M059J (cell line): Measurements from ENCODE around the genes PLEKHJ1 and ZNF77.

DNA sequence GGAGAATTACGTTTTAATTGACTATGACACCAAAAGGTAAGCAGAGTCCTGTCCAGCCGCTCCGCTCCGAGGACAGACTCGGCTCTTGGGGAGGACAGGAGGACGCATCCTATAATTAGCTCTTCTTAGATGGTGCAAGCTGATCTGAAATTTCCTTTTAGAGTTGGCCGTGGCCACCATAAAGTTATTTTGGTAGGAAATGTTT, 22.1 kb downstream of the DOT1L start:
- RAMPAGE, long total RNA: no peak

- RAMPAGE, long total RNA: no peak
Measured at GRCh38 chr19:2231444-2232173, 4.5 kb downstream of the PLEKHJ1 start.

DNA sequence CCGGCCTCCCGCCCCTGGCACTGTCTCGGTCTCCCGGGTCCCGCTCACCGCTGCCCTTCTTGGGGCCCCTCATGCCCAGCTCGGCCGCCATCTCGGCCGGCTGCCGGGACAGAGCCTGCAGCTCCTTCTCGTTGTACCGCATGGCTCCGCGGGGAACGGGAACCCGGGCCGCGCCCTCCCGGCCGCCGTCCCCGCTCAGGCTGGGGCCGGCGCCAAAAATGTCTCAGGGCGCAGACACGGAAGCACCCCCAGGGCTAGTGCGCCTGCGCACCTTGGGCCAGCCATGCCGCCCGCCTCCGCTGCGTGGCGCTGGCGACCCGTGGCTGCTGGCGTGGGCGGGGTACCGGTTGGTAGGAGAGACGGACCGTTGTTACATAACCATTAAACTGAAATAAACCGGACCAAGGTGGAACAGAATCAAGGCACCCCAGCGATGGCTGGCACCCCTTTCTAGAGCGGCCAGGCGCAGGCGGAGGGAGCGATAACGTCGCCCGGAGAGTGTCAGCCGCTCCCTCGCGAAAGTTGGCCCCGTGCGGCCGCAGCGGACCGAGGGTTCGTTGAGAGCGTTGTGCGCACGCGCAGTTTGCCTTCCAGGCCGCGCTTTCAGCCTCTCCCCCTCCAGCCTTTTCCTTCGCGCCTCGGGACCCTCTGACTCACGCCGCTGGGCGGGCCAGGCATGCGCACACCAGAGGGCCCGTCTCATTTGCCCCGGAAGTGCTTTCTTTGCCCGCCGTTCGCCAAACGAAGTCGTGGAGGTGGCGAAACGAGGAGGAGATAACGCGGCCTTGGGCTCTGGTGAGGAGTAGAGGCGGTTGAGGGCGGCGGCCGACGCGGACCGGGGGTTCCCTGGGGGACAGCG, at the start of gene PLEKHJ1:
Gene PLEKHJ1 (minus strand): TSS at position 223 of the 859 bp plus-strand sequence.
- RAMPAGE, long total RNA: start-site peak on the minus strand centred at position 189 of the sequence, 29 bp wide, 96 and 23 reads in 2 replicates

DNA sequence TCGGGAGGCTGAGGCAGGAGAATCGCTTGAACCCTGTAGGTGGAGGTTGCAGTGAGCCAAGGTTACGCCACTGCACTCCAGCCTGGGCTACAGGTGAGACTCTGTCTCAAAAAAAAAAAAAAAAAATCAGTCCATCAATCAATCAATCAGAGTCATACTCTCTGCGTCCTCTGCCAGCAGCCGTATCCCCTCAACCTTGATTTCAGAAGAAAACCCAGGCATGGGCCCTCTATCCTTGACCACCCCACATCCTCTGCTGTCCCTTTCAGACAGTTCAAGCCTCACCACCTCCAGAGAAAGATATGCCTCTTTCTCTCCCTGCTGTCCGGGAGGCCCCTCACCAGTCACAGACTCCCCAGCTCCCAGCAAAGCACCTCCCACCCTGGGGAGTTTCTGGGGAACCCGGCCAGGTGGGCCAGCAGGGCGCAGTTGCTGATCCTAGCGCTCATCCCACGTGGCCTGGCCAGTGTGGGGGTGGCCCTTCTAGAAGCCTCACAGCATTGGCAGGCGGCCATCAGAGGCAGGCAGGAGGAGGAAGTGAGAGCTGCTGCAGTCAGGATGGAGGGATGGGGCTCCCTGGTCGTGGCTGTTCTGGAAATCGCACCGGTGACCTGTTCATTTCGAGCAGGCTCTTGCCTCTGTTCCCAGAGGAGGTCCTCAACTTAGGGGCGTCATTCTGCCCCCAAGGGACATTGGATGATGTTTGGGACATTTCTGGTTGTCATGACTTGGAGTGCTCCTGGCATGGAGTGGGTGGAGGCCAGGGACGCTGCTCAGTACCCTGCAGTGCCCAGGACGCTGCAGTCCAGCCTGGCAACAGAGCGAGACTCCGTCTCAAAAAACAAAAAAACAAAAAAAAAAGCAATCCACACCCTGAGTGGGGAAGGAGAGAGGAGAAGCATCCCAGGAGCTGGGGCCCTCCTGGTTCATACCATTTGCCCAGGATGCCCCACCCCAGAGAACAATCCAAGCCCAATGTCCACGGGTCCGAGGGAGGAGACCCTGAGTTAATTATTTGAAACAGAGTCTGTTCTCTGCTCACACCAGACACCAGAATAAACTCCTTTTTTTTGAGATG, 10.3 kb upstream of the JSRP1 start:
- RAMPAGE, long total RNA: no peak

DNA sequence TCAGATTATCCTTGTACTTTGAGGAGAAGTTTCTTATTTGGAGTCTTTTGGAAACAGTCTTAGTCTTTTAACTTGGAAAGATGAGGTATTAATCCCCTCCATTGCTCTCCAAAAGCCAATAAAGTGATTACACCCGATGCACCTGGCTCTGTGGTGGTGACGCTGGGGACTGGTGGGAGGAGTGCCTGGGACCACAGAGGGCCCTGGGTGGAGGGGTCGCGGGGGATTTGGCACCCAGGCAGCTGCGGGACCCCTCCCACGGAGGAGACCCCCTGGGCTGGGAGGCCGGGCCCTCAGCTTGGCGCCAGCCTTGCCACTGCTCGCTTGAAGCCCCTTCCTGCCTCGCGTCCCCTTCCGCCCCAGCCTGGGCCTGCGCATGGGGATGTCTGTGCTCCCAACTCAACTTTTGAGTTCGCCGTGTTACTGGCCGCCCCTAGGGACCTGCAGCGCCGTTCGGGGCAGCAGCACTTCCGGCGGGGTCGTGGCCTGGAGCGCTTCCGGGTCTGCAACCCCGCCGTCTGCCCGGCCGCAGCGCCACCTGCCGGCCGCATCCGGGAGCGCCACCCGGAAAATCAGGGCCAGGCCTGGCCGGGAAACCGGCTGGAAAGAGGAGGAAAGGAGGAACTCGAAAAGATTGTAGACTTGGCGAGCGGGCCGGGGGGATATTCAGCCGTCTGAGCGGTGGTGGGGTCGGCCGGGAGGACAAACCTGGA, 8.5 kb downstream of the PEAK3 start:
- RAMPAGE, long total RNA: no peak

DNA sequence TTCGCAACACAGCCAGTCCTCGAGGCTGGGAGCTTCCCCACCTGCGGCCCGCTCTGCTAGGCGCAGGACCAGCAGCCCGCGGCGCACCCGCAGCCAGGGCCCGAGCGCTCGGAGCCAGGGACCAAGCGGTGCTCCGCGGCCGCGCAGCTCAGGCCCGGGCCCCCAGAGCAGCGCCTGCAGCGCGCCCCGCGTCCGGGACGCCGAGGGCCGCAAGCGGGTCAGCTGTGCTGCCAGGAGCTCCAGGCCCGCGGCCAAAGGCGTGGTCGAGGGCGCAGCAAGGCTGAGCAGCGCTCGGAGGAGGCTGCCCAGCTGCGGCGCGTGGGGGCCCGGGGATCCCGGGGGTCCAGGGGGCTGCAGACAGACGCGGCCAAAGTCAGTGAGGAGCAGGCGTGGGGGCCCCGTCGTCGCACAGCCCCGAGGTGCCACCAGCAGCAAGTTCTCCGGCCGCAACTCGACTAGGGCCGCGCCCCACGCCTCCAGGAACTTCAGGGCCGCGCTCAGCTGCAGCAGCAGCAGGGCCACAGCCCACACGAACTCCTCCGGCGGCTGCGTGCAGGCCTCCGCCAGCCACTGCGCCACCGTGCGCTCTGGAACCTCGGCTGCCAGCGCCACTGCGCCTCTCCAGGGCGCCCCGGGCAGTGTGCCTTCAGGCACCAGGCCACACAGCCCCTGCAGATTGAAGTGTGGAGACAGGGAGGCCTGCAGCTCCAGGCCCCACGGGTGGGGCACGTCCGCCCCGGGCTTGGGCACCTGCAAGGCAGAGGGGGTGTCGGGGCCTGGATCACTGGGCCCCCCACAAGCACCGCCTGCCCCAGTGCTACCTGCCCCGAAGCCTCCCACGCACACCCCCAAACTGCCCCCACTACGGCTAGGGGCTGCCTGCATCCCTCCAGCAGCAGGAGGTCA, 6.0 kb downstream of the PEAK3 start:
- RAMPAGE, long total RNA: no peak

- RAMPAGE, long total RNA: no peak
Measured at GRCh38 chr19:2290405-2291579, 8.8 kb upstream of the PEAK3 start.

GRCh38 chr19:2321309-2322040, 6.9 kb downstream of the LSM7 start:
- RAMPAGE, long total RNA: no peak

GRCh38 chr19:2337243-2337803, 8.8 kb downstream of the SPPL2B start:
- RAMPAGE, long total RNA: no peak

DNA sequence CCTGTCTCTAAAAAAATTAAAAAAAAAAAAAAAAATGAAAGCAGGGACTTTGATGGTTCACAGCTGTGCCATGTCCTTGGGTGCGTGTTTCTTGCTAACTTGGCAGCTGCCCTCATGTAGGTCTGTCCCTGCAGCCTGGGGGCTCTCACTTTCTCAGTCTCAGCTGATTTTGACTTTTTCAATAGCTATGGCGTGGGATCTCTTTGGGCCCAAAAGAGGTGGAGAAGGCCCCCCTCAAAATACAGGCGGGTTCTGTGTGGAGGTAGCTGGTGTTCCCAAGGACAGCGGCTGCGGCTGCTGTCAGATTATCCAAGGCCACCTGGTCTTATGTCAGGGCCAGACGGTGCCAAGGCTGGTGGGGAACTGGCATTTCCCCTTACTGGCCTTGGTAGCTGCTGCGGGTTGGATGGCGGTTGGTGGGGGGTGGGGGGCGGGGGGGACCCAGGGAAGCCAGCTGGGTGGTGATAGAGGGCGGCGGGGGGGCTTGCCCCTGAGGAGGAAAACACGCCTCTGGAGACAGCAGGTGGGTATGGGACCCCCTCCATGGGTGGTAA, 4.3 kb downstream of the TIMM13 start:
- RAMPAGE, long total RNA: no peak

GRCh38 chr19:2591753-2592469, 110.6 kb downstream of the GNG7 start:
- RAMPAGE, long total RNA: no peak

DNA sequence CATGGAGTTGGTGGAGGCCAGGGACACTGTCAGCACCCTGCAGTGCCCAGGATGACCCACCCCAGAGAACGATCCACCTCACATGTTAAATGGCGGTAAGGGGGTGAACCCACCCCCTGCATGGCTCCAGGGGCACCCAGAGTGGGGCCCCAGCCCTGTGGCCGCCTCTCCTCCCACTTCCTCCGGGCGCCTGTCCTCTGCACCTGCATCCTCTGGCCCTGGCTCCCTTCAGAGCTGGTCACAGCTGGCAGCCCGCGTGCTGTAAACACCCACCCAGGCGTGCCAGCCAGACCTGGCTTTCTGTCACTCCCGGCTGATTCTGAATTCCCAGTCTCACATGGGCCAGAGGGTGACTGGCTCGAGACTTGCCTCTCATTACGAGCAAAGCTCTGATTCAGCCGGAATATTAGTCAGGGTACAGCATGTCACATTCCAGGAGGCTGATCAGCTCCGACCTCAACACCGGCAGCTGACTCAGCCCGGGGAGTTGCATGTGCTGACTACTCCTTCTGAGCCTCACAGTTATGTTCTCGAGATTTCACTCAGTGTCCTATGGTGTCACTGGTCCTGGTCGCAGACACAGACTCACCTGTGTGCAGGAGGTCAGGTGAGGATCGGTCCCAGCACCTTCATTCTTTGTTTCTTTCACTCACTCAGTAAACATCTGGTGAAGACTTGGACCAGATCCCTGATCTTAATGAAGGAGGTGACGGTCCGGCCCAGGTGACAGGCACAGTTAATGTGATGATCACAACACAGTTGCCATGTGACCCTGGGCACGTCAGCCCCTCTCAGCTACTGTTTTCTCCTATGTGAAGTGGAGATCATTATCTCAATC, 75.0 kb downstream of the GNG7 start:
- RAMPAGE, long total RNA: no peak

DNA sequence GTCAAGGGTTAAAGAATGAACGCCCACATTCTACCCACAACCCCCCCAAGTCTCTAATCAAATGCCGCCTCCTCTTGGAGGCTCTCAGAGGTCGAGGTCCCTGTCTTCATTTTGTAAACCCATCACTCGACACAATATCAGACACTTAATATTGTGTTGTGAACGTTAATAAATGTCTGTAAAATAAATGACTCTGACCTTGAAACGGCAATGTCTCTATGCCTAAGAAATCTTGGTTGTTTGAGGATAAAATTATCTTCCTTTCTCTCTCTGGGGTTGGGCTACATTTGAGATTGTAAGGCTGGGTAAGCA, 8.7 kb downstream of the GNG7 start:
- RAMPAGE, long total RNA: no peak

DNA sequence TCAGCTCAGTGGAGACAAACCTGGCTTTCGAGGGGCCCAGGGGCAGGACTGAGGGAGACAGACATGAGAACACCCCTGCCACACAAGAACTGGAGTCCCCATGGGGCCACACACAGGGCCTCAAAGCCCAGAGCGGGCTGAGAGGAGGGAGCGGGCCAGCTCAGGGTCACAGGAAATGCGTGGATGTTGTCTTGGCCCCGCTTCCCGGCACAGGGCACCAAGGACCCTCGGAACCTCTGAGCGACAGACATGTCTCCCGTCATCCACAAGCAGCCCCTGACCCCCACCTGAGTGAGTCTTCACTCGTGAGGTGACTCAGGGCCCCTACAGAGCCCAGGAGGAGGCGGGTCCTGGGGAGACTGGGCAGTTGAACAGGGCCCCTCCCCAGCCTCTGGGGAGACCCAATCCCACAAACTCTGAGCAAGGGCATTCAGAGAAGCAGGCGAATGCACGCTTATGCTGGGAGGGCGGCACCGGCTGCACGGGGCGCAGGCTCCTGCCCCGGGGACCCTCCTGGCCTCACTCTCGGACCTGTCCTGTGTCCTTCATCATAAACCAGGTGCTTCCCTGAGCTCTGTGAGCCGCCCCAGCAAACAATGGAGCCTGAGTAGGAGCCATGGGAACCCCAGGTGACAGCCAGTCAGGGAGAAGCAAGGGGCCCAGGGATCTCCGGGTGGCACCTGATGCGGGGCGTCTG, 20.2 kb downstream of the SGTA start:
- RAMPAGE, long total RNA: no peak

GRCh38 chr19:2766807-2767073, 16.3 kb downstream of the SGTA start:
- RAMPAGE, long total RNA: no peak

DNA sequence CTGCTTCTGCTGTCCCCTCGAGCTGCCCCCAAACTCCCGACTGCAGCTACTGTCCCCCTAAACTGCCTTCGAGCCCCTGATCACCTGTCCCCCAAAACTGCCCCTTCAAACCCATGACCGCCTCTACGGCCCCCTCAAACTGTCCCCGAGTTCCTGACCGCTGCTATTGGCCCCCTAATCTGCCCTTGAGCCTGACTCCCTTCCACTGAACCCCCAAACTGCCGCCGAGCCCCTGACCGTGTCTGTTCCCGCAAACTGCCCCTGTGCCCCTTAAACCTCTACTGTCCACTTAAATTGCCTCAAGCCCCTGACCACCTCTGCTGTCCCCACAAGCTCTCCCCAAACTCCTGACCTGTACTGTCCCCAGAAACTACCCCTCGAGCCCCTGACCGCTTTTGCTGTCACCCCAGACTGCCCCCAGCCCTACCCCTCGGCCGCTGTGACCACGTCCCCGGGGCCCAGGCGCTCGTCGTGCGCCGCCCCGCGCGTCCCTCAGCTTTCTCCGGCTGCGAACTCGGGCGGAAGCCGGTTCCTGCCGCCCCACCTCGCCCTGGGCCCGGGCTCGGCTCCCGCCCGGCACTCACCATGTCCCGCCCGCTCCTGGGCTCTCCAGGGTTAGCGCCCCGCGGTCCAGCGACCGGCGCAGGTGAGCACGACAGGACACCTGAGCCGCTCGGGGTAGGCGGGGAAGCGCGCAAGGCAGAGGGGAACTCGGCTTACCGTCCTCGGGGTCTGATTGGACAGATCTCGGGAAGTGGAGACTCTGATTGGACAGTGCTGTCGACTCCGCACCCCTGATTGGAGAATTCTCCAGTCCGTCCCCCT, at the start of gene ZNF77:
Gene ZNF77 (minus strand): TSS at position 718 of the 825 bp plus-strand sequence.
- RAMPAGE, long total RNA: no peak

DNA sequence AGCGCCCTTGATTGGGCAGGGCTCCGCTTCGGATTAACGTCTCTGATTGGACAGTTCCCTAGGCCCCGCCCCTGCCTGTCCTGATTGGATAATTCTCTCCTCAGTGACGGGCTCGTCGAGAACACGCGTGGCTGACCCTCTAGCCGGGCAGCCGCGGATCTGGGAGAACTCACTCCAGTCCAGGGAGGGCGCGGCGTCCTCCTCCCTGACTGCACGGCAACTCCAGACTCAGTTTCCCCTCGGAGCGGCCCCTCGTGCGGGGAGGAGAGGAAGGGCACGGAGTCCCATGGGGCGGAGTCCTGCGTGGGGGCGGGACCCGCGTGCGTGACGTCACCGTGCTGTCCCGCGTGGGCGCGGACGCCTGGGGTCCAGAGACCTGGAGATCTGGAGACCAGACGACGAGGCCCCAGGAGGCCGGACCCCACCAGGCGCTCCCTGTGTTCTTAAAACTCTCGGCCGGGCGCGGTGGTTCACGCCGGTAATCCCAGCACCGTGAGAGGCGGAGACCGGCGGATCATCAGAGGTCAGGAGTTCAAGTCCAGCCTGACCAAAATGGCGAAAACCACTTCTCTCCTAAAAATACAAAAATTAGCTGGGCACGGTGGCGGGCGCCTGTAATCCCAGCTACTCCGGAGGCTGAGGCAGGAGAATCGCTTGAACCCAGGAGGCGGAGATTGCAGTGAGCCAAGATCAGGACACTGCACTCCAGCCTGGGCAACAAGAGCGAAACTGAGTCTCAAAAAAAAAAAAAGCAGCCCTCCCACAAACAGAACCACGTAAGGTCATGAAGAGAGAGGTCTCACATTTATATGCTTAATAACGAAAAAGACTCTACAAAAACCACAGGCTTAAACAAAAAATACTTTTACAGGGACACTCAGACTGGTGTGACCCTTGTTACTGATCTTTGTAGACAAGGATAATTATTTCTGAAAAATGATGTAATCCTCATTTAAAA, 587 bp upstream of the ZNF77 start:
- RAMPAGE, long total RNA: no peak

- RAMPAGE, long total RNA: no peak
Measured at GRCh38 chr19:3034785-3035663, 5.9 kb upstream of the TLE2 start.

DNA sequence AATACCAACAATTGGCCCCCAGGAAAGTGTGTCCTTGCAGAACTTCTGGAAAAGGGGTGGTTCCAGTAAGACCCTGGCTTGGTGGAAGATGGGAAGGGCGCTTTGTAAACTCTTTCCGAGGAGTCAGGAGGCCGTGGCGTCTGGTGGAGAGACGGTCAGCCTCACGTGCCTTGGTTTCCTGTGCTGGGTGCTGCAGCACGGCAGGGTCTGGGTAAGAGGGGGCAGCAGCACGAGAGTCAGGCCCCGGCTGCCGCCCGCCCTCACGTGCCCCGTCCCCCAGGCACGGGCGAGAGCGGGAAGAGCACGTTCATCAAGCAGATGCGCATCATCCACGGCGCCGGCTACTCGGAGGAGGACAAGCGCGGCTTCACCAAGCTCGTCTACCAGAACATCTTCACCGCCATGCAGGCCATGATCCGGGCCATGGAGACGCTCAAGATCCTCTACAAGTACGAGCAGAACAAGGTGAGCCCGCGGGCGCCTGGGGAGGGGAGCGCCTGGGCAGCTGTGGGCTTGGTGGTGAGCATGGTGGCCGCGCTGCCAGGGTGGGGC, 15.8 kb downstream of the GNA11 start:
- RAMPAGE, long total RNA: no peak

- RAMPAGE, long total RNA: no peak
Measured at GRCh38 chr19:3336543-3337603, 29.5 kb upstream of the NFIC start.